Colonic mucosa (tissue), 1 donor: ENCODE measurements around the genes NOC4L, PGAM5 and ZNF605.

GRCh38 chr12:132067274-132067996, 76.7 kb downstream of the DDX51 start:
- PRO-cap = no peak

DNA sequence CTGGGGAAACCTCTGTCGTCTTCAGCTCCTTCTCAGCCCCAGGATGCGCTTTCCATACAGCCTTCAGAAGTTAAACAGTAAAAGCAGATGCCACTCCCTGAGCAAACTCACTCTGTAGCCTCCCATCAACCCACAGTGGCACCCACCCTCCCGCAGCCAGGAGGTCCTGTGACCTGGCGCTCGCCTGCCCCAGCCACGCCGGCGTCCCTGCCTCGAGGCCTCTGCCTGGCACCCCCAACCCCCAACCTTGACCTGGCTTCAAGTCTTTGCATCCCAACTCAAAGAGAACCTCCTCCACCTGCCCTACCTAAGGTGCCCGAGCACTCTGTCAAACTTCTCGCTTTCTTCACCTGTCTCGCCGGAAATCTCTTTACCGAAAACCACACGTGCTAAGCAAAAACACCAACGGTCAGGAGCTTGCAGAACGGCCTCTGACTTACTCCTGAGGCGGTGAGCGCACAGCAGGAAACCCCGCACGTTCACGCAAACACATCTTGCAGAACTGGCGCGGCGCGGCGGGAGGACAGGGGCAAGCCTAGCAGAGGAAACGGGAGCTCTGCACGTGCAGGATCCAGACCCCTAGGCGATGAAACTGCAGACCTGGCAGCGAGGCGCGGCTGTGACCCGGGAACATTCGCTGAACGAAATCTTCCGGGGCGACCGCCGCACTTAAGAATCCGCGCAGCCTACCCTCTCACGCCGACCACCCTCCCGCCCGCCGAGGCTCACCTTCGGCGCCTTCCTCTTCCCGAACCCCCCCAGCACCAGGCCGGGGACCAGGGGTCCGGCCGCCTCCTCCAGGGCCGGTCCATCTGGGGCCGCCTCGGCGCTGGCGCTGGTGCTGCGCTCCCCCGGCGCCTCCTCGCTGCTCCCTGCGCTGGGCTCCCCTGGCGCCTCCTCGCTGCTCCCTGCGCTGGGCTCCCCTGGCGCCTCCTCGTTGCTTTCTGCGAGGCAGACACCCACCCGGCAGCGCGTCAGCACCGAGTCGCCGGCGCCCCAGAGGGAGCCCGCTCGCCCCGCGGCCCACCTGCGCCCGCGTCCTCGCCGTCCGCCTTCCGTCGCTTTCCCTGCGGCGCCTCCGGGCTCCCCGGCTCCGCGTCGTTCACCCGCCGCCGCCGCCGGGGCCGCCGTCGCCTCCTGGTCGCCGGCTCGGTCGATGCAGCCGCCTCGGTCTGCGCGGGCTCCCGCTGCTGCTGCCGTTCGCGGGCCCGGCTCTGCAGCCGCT, 741 bp downstream of the DDX51 start:
- PRO-cap = no peak

DNA sequence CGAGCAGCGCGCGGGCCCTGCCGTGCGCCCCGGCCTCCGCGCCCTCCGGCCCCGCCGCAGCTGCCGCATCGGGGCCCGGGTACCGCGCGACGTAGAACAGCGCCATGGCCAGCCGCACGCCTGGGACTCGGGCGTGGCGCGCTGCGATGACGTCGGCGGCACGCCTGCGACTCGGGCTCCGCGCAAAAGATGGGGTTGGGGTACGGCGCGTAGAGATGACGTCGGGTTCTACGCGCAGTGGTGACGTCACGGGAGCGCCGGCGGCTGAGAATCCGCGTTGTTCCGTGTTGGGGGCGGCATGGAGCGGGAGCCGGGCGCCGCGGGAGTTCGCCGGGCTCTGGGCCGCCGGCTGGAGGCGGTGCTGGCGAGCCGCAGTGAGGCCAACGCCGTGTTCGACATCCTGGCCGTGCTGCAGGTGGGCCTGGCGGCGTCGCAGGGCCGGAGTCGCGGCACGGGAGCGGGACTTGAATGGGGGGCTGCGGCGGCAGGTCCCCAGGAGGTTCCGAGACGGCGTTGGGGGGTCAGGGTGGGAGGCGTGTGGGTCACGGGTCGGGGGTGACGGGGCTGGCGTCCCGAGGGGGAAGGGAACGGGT, at the start of gene NOC4L:
Gene NOC4L, plus strand, starts transcription at position 267 of the 593 bp plus-strand sequence.
- PRO-cap = bidirectional peak, plus-strand start at position 287 of the sequence, minus-strand start at position 122 of the sequence

GRCh38 chr12:132162533-132163126, 18.4 kb downstream of the NOC4L start:
- PRO-cap = no peak

- PRO-cap = no peak
Measured at GRCh38 chr12:132185716-132186525, 41.7 kb downstream of the NOC4L start.

DNA sequence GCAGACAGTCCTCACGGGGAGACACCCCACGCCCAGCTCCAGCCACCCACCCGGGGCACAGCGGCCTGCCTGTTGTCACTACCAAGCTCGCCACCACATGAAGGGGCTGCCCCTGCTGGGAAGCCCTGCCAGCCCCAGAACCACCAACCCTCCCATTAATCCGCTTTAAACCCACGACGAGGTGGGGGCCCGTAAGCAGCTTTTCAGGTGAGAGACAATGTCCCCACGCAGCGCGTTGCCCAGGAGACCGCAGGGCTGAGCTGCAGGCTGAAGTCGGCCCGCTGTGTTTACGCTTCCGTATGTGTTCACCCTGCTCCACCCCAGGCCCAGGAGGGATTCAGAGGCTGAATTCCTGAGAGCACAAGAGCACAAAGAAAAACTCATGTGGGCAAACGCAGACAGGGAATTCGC, 61.4 kb upstream of the FBRSL1 start:
- PRO-cap = no peak

DNA sequence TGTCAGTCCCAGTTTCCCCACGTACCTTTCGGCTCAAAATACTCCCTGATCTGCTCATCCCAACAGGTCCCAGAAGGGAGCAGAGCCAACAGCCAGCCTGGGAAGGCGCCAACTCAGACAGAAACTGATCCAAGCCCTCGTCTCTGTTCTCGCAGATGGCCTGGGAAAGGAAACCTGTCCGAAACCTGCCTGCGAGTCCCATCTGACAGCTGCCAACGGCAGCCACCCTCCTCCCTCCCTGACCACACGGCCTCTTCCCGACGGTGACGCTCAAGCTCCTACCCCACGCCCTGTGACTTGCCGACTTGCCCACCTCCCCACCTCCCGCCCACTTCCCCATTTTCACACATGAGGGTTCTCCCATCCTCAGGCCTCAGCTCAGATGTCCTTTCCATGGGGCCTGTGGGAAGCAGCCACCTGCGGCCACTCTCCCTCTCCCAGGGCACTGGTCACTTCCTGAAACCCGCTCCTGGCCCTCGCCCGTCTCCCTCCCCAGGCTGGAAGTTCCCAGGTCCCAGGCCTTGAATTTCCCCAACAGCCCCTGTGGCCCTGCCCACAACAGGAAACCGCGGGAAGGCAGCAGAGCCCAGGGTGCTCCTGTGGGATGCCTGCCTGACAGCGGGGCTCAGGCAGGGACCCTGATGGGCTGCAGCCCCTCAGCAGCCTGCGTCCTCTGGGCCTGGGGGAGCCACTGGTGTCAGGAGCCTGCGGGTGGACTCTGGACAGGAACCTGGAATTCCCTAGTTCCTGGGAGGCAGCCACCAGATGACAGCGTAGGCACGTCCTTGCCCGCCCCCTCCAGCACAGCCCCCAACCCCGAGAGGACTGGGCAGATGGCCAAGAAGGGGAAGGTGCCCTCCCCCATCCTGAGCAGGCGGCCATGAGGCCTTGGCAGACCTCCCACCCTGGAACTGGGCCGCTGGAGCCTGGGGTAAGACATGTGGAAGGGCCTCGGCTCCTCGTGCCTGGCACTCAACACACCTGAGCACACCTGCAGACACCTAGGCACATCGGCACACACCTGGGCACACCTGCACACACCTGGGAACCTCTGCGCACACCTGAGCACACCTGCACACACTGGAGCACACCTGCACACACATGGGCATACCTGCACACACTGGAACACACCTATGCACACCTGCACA, 60.6 kb upstream of the FBRSL1 start:
- PRO-cap = bidirectional peak, plus-strand start at position 561 of the sequence, minus-strand start at position 447 of the sequence

- PRO-cap = unidirectional peak, plus-strand start at chr12:132488730
Measured at GRCh38 chr12:132488216-132488991, 1.5 kb upstream of the FBRSL1 start.

DNA sequence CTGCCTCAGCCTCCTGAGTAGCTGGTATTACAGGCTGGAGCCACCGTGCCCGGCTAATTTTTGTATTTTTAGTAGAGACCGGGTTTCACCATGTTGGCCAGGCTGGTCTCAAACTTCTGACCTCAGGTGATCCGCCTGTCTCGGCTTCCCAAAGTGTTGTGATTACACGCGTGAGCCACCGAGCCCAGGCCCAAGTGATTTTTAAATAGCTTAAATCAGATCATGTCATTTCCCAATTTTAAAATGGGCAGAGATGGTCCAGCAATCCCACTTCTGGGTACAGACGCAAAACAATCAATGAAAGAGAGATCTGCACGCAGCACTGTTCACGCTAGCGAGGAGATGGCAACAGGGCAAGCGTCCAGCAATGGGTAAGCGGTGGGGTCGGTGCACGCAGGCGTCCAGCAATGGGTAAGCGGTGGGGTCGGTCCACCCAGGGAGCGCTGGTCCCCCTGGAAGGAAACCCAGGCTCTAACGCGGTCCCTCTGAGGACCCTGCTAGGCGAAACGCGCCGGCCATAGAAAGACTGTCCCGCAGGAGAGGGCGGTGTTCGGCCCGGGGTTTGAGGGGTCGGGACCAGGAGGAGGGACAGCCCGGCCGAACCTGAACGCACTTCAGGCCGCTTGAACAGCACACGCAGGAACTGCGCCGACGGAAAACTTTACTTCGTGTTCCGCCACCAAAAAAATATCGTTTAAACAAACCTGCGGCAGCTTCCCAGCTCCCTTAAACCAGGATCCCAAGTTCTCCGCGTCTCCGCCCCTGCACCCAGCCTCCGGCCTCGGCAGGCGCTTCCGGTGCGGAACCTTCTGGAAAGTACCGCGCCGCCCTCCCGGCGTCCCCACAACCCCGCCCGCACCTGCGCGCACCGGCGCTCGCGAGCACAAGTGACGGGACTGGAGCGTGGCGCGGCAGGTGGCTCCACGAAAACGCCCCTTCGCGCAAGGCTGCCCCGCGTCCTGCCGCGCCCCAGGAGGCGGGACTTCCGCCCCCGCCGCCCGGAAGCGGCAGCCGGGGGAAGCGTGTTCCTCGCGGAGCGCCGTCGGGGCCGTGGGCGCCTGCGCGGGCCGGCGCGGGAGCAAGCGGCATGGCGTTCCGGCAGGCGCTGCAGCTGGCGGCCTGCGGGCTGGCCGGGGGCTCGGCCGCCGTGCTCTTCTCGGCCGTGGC, at the start of gene PGAM5:
Gene PGAM5, plus strand, starts transcription at position 1,053 of the 1,167 bp plus-strand sequence.
- PRO-cap = bidirectional peak, plus-strand start at position 1,053 of the sequence, minus-strand start at position 783 of the sequence

- PRO-cap = no peak
Measured at GRCh38 chr12:132740769-132741028, 20.9 kb downstream of the ANKLE2 start.

DNA sequence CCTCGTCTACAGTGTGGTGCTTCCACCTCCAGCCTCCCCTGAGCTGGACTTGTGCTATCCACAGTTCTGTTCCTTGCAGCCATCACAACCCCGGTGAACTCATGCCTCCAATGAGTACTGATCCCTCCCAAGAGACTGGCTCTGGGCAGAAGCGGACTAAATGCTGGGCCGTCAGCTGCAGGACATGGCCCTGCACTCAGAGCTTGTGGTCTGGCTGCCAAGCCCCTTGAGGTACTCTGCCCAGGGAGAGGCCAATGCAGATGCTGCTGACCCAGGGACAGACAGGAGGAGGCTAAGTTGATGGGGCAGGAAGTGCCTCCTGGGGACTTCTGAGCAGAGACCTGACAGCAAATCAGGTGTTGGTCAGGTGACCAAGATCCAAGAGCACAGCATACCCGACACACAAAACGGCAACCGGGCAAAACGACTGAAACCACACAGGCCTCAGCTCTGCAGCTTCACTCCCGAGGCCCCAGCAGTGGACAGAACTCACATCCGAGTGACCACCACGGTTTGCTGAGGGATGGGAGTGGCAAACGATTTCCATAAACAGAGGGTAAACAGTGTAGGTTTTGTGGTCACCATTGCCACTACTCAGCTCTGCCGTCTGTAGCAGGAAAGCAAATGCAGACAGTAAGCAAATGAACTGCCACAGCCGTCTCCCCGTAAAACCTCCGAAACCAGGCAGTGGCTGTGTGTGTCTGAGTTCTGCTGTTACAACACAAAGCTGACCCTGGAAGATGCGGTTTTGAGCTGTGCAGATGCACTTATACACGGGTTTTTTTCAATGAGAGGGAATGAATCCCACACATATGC, 14.5 kb downstream of the CHFR start:
- PRO-cap = unidirectional peak, plus-strand start at position 421 of the sequence

GRCh38 chr12:132888796-132889540, 1.6 kb upstream of the CHFR start:
- PRO-cap = no peak

GRCh38 chr12:132955683-132956539, at the start of gene ZNF605:
TSS of gene ZNF605 (minus strand) at chr12:132956306.
- PRO-cap = bidirectional peak, plus-strand start at chr12:132956434, minus-strand start at chr12:132956287

- PRO-cap = no peak
Measured at GRCh38 chr12:133082876-133083563, 2.3 kb downstream of the ZNF140 start.

DNA sequence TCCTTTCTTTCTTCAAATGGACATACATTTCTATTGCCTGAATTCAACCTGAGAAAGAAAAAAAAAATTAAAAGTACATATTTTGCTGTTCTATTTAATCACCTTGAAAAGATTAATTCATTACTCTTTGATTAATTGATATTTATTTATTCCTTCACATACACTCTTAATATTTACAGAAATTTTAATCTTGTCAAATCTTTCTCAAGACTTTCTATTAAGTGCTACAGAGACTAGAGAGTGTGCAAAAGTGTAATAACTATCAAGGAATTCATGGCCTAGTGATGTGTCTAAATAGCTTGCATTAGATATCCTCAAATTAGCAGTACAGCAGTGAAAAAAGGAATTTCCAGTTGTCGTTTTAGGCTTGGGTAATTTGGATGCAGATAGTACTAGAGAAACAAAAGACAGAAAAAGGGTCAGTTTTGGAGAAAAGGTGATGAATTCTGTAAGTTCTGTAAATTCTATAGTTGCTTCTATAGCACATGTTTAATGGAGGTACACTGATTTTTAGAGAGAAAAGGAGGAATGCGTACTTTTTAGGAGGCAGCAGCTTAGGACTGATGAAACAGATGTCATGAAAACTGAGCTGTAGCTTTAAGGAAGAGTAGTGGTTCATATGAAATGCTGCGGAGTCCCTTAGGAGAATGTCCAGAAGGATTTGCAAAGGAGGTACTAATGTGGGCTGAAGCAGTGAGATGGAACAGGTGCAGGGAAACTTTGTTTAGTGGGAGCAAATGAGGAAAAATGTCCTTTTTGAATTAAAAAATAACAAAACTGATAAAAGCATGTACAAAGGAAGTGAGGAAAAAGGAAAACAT, 3.7 kb downstream of the ZNF140 start:
- PRO-cap = no peak